Cardiac septum (tissue), 1 donor: ENCODE data around the genes MIXL1 and COQ8A.

- PRO-cap, result bidirectional peak, plus-strand start at chr1:226122067, minus-strand start at chr1:226121900; bidirectional peak, plus-strand start at chr1:226122190, minus-strand start at chr1:226122195
Observed at GRCh38 chr1:226122033-226122224, 59.4 kb downstream of the H3-3A start.

- PRO-cap, result no peak
Observed at GRCh38 chr1:226152161-226152763, 34.3 kb downstream of the ACBD3 start.

DNA sequence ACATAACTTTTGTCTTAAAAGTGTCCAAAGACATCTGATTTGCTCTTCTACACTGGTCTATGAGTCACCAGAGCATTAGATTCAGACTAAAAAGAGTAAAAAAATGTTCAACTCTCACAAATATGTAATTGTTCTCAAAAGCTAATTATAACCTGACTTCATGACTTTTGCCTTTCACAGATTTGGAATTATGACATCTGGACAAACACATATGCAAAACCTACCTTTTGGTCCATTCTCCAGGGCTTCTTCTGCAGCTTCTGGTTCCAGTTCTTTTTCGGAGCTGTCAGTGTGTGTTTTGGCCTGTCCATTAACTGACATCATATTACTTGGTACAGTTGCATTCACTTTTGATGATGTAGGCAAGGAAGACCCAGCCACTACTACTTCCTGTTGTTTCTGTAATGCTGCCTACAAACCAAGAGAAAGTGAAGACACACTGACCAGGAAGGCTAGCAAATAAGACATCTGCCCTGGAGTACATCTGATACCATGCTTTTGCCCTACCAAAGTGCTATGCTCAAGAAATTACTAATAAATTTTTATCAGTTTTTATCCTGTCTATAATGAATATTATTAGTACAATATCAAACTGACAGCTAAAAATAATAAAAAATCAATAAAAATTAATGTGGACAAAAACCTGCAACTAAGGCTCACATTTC, 32.0 kb downstream of the ACBD3 start:
- PRO-cap, result no peak

- PRO-cap, result no peak
Observed at GRCh38 chr1:226185994-226186605, 441 bp downstream of the ACBD3 start.

- PRO-cap, result no peak
Observed at GRCh38 chr1:226223076-226223767, at the start of gene MIXL1. Gene MIXL1, plus strand, starts transcription at chr1:226223664.

DNA sequence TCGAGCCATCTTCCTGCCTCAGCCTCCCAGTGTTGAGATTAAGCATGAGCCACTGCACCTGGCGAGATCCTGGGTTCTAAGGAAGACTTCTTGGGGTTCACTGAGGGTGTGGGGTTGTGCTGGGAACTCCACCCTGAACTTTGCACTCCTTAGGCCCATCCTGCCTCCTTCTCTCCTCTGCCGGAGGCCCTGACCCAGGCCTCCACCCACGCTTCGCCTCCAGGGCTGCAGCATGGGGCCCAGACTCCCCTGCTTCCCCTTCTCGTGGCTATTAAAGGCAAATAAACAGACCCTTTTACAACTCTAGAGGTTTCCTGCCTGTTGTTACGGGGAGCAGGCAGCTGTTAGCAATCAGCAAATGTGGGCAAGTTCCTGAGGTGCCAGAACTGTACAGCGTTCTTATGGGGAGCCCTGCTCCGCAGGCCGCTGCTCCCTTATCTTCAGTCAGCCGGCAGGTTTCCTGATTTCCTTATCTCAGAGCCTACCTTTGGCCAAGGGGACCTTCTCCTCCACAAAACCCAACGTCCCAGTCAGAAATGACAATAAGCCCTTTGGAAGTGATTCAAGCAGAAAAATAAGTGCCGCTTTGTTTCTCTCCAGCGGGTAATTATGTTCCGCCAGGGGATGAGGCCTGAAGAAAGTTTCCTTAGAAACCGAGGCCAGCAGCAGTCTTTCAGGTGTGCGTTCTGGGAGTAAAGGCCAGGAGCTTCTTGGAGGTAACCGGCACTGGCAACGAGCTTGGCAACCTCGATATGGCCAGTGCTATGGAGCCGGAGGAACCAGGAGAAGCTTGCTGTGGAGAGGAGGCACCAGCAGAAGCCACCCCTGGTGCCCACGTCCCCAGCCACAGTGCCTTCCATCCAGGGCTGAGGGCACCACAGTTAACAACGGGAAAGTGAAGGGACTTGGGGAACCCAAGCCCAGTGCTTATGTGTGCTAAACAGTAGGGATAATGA, 41.2 kb upstream of the LIN9 start:
- PRO-cap, result no peak

GRCh38 chr1:226542492-226542861, 6.1 kb upstream of the STUM start:
- PRO-cap, result no peak

- PRO-cap, result no peak
Observed at GRCh38 chr1:226604722-226605339, 56.3 kb downstream of the STUM start.

- PRO-cap, result no peak
Observed at GRCh38 chr1:226643735-226644585, 95.1 kb downstream of the ITPKB start.

DNA sequence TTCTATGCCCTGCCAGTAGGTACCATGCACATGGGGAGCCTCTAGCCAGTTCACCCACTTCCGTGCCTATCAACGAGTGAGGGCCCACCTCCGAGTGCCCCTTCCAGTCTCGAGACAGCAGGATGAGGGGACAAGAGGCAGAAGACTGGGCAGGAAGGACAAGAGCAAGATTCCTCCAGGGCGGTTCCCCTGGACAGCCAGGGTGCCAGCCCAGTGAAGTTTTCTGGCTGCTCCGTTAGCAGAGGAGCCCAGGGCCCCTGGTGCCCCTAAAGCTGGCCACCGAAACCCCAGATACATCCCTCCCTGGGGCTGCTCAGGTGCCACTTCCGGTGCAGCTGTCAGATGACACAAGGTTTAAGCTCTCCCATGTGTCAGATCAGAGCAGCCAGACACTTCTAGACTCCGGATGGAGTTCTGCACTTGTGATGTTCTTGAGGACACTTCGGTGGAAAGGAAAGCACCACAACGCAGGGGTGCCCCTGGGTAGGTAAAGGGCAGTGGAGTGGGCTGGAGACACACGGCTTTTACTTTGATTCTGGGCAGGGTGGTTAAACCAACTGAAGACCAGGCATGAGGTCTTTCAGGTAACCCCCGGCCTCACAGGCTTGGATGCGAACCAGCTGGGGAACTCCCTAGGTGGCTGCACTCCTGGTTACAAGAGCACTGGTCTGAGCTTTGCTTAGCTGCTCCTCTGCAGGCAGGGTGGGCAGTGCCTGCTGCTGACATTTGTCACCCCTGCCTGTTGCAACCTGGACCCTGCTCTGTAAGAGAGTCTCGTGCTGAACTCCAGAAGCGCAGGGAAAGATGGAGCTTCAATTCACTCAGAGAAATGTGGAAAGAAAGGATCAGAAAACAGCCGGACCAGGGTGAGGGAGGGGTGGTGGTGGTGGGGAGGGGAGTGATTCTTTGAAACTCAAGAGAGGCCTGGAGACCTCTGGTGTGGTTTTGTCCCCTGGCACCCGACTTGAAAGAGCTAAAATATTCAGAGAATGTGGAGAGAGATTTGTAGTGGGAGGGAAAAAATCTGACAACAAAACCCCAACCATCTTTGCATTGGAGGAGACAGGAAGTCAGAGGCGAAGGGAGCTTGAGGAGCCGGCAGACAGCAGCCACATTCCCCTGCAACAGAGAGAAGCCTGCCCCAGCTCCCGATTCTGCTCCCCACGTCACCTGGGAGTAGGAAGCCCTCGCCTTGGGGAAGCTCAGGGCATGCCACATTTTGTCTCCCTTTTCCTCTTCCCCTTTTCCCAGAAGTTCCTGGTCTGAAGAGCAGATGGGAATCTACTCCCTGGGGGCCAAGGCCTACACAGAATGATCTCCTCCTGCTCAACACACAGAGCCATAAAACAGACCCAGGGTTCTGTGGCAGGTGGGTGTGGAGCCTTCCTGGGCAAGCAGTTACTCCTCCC, 85.4 kb downstream of the ITPKB start:
- PRO-cap, result no peak

GRCh38 chr1:226656936-226657538, 82.0 kb downstream of the ITPKB start:
- PRO-cap, result unidirectional peak, minus-strand start at chr1:226657155

GRCh38 chr1:226662679-226663552, 76.2 kb downstream of the ITPKB start:
- PRO-cap, result bidirectional peak, plus-strand start at chr1:226662957, minus-strand start at chr1:226662889

DNA sequence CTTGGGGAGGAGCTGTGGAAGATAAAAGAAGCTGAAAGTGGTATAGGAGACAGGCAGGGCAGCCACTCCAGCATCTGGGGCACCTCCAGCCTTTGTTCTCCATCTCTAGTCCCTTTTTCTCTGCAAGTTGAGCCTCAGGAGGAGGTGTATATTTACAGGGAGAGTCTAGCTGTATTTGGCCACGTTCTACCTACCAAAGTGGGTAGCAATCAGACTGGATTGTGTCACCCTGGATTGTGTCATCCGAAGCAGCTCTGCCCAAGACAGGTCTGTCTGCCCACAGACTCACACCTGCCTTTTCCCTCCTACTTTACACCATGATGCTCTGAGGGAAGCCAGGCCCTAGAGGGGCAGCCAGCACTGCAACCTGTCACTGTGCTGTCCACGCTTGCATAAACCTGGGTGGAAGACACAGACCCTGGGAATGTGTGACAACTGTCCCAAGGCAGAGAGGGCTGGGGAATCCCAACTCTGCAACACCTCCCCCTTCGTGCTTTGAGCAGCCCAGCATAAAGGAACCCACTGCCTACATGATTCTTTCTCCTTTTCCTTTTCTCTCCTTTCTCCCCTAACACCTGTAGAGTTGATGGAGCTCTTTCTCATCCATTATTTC, 56.2 kb downstream of the ITPKB start:
- PRO-cap, result no peak

DNA sequence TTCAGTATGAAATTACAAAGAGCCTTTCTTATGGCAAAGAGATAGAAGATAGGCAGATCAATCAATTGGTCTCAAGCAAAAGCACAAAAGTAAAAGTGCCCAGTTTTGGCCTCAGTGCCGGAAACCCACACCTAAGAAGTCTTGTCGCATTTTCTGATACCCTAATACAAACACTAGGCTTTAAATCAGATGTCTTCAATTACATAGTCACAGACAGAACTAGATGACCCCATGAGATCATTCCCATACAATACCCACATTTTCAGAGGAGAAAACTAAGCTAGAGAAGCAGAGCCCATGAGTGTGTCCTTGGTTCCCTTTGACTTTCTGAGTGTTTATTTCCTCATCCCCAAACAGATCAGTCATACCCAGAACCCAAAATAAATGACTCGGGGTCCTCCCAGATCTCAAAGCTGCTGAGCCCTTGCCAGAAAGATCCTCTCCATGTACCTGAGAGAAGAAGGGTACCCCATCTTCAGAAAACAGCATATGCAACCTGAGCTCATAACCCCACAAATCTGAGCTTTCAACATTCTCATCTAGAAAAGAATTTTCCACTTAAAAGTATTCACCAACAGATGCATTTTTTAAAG, 7.6 kb downstream of the ITPKB start:
- PRO-cap, result no peak

DNA sequence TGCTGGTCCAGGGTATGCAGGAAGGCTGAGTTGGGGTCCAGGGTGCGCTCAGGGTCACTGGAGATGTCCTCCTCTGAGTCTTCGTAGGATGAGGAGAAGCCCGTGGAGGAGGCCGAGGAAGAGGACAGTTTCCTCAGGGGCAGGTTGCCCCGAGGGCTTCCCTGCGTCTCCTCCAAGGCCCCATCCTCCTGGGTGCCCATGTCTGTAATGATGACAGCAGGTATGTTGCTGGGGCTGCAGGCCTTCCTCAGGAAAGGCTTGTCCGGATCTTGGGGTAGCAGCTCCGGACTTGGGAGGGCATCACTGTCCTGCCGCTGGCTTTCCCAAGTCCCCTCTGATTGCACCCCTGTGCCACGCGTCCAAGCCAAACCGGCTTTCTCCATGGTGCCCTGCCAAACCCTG, 3.5 kb downstream of the ITPKB start:
- PRO-cap, result no peak

DNA sequence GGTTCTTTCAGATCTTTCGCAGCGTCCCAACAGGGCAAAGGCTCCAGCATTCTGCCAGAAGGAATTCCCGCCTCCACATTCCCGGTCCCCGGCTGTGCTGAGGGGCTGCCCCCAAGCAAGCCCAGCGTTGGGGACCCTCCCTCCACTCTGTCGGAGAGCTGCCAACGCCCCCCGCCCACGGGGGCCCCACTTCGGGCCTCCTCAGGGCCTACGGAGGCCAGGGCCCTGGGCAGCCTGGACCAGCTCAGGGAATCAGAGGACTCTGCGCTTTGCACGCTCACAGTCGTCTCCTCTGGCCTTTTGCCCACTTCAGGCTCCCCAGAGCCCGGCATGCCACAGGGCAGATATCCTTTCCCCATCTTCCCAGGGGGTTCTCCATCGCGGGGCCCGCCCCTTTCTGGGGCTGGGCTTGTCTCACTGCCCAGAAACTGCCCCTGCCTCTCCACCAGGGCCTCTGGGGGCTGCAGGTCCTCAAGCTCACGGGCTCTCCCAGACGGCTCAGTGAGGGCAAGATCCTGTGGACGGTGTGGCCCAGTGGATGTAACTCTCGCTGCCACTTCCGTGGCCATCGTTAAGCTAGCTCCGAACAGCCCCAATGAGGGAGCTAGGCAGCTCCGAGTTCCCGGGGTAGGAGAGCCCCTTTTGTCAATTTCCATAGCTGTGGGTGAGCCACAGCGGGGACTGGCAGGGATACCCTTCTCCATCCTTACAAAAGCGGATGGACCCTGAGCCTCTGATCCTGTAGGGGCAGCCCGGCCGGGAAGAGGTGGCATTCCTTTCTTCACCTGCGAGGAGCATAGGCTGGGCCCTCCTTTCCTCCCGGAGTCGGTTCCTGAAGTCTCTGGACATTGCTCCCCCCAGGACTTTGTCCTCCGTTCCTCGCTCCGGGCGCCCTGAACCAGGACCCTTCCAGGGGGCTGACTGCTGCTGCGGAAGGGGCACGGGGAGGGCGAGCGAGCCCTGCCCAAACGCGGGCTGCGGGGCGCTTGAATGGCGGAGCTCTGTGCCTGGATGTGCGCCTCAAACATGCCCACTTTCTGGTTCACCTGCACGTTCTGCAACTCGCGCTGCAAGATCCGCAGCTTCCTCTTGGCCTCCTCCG, 2.7 kb downstream of the ITPKB start:
- PRO-cap, result no peak

GRCh38 chr1:226827168-226827894, 43.1 kb upstream of the PSEN2 start:
- PRO-cap, result bidirectional peak, plus-strand start at chr1:226827738, minus-strand start at chr1:226827612

GRCh38 chr1:226940108-226940477, at the start of gene COQ8A:
Gene COQ8A, plus strand, starts transcription at chr1:226940294.
- PRO-cap, result bidirectional peak, plus-strand start at chr1:226940298, minus-strand start at chr1:226940050

DNA sequence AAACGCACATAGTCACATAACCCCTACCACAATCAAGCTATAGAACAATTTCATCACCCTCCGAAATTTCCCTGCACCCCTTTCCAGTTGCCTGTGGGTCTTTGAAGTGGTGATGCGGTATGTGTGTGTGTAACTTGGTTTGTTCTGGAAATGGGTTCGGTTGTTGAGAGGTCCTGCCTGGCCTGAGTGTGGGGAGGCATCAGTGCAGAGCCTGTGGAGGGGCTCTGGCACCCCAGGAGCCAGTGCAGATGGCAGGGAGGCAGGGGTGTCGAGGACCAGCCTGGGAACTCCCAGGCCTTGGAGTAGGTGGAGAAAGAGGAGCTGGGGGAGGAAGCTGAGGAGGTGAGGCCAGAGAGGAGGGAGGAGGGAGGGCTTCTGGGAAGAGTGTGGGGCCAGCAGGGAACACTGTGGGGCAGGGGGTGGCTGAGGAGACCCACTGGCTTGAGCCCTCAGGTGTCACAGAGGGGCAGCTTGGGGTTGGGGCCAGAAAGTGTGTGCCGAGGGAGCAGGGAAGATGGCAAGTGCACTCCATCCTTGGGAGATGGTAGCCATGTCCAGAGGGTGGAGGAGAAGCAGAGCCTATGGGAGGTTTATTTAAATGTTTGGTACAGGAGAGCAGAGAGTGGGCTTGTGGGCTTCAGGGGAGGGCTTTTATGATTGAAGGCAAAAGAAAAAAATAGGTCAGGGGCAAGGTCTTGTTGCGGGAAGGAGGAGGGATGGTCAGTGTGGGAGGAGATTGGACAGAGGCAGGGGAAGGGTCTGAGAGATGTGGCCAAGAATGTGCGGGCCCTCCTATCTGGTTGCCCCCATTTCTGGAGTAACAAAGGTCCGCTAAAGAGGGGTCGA, 3.9 kb downstream of the COQ8A start:
- PRO-cap, result no peak

DNA sequence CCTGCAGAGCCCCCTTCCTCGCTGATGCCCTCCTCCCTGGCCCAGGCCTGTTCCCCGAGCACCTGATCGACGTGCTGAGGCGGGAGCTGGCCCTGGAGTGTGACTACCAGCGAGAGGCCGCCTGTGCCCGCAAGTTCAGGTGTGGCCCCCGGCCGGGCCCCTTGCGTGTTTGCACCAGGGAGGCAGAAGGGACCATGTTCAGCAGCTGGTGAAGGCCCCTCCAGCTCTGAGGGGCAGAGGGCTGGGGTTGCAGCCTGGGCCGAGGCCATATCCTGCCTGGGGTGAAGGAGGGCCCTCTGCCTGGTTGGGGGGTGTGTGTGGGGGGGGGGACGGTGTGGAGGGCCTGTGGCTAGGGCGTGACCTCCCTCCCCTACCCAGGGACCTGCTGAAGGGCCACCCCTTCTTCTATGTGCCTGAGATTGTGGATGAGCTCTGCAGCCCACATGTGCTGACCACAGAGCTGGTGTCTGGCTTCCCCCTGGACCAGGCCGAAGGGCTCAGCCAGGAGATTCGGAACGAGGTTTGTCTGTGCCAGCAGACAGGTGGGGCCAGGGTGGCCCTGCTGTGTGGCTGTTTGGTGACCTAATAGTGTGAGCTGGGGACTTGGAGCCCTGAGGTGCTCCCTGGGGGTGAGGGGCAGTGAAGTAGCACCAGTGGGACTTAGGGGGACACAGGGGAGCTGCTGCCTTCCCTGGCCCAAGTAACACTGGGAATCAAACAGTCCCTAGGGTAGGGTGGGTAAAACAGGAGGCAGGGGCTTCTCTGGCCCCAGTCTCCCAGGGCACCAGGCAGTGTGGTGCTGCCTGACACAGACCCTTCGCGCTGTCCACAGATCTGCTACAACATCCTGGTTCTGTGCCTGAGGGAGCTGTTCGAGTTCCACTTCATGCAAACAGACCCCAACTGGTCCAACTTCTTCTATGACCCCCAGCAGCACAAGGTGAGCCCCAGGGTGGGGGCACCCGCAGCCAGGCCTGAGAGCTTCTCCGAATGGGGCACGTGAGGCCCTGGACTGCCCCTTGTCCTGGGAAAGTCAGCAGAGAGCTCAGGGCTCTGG, 44.0 kb downstream of the COQ8A start:
- PRO-cap, result no peak